M059J (cell line): ENCODE data around the genes ARHGAP21 and ACBD5.

- RAMPAGE, long total RNA = no peak
Measured at GRCh38 chr10:24585292-24585772, 138.4 kb downstream of the ARHGAP21 start.

DNA sequence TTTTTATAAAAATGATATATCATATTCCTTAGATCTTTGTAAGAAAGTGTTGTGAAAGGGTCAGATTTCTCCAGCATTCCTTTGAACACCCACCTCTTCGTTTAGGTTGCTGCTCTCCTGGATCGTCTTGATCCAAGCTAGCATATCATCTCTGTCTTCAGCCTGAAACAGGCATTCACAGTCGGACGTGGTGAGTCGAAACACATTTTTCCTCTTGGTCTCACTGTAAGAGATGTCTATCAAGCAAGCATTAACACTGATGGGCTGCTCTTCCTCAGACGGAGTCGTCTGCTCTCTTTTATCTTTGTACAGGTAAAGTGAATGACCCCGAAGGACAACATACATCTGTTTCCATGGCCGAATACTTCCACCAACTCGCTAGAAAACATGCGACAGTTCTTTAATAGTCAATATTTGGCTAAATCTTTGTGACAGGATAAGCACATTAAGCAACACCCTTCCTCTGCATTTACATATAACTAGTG, 123.1 kb downstream of the ARHGAP21 start:
- RAMPAGE, long total RNA = no peak

GRCh38 chr10:24707568-24708549, 15.8 kb downstream of the ARHGAP21 start:
- RAMPAGE, long total RNA = no peak

DNA sequence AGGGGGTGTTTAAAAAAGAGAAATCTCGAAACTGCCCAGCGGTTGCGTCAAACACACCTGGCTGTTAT, 1.4 kb downstream of the ARHGAP21 start:
- RAMPAGE, long total RNA = no peak

DNA sequence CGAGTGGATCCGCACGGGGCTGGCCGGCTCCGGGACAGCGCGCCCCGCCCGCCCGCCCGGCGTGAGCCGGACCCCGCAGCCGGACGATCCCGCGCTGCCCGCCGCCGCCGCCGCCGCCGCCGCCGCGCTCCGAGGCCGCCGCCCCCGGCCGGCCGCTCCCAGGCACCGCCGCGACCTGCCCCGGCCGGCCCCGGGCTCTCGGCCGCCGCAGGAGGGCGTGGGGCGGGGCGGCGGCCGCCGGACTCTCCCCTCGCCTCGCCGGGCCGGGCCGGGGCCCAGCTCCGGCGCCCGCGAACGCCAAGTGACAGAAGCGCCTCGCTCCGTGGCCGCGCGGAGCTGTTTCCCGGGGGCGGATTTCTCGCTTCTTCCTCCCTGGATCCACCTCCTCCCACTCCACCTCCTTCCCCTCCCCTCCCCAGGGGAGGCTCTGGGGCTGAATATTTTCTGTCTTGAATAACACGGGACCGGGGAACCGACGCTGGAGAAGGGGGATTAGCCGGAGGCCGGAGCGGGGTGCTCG, at the start of gene ARHGAP21:
ARHGAP21 (minus strand) TSS at position 312 of the 520 bp plus-strand sequence.
- RAMPAGE, long total RNA = no peak

GRCh38 chr10:25492821-25493722, 318.3 kb downstream of the GPR158 start:
- RAMPAGE, long total RNA = no peak

GRCh38 chr10:26443980-26444320, 5.8 kb downstream of the APBB1IP start:
- RAMPAGE, long total RNA = no peak

GRCh38 chr10:26468720-26469089, 30.6 kb downstream of the APBB1IP start:
- RAMPAGE, long total RNA = no peak

DNA sequence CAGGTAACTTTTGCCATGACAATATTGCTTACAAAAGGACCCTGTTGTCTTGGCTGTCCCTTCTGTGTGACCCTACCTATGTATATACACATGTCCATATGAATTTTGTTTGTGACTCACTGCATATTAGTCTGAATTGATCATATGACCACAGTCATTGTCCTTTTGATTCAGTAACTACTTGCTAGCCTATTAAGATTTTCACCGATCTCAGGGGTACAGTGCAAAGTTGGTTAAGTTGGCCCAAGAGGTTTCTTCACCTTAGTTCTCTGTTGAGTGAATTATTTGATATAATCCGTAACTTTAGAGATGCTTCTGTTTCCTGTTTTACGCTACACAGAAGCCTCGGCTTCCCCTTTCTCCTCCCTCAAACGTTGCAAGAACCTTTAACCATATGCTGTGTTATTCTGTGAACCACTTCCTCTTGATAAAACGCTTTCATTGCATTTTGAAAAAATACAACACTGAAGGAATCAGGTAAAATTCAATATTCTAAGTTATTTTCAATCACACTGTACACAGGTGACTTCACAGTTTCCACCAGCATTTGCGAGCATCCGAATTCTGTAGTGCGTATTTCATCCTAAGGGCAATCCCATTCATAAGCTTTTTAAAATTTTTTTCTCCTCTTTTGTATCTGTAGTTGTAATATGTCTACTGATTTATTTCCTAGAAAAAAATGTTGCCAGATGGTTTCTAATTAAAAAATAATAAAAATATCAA, 44.0 kb downstream of the APBB1IP start:
- RAMPAGE, long total RNA = no peak

- RAMPAGE, long total RNA = no peak
Measured at GRCh38 chr10:26486203-26486649, 48.1 kb downstream of the APBB1IP start.

GRCh38 chr10:26682719-26683490, 14.6 kb upstream of the PDSS1 start:
- RAMPAGE, long total RNA = no peak

DNA sequence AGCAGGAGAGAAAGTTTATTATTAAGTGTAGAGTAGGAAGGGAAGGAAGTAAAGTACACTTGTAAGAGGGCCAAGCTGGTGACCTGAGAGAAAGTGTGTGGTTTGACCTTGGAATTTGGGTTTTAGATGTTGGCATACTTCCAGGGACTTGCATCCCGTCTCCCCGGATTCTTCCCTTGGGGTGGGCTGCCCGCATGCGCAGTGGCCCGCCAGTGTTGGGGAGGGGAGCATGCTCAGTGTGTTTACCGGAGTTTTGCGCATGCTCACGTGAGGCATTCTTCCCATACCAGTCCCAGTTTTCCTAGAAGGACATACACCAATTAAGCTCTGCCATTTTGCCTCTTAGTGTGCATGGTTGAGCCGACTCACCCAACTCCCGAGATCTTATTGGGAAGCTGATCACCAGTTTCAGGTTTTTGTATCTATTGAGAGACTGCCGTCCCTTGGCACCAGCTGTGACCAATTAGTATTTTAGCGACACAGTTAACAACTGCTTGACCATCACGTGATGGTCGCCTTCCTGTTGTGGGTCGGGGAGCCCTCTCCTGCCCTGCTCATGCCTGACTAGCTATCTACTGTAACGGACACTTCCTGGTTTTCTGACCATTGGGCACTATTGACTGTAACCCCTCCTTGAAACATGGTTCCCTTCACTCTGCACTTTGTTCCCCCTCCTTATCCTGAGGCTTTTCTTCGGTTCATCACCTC, 9.6 kb downstream of the PDSS1 start:
- RAMPAGE, long total RNA = no peak

- RAMPAGE, long total RNA = no peak
Measured at GRCh38 chr10:26714604-26715267, 17.2 kb downstream of the PDSS1 start.

- RAMPAGE, long total RNA = no peak
Measured at GRCh38 chr10:26944223-26944864, 83.6 kb upstream of the ABI1 start.

DNA sequence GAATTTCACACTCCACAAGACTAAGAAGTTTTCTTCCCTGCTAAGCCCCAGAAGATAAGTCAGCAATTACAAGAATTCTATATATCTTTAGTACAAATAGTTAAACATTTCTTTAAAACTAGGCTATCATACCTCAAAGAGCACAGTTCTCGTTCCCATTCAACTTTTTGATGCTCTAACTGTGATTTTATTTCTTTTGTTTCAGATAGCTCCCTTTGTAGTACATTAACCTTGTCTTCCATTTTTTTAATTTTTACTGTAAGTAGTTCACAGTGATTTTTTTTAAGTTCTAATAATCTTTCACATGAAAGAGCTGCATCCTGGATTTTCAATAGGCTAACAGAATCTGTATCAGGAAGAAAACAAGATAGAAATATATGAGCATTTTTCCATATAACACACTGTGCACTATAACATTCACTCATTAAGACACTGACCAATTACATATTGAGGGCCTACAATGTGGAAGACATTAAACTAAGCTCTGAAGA, 60.4 kb downstream of the ANKRD26 start:
- RAMPAGE, long total RNA = no peak

- RAMPAGE, long total RNA = no peak
Measured at GRCh38 chr10:27125221-27125703, 25.0 kb upstream of the ANKRD26 start.

GRCh38 chr10:27240153-27240967, at the start of gene ACBD5:
Gene ACBD5 (minus strand): TSS chr10:27240797.
- RAMPAGE, long total RNA = no peak

DNA sequence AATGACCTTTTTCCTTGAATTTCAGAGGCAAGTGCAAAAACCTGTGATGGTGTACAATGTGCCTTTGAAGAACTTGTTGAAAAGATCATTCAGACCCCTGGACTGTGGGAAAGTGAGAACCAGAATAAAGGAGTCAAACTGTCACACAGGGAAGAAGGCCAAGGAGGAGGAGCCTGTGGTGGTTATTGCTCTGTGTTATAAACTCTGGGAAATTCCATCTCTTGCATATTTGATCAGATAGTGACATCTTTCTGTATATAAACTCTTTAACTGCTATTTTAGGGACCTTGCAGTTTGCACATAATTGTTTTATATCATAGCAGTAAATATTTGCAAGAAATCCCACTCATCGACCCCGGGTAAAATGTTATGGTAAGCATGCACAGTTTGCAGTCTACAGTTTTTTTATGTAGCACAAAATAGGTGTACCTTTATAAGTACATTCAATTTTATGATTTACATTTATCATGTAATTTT, 33.8 kb downstream of the RAB18 start:
- RAMPAGE, long total RNA = no peak

- RAMPAGE, long total RNA = no peak
Measured at GRCh38 chr10:27746563-27746893, 909 bp upstream of the MKX start.

- RAMPAGE, long total RNA = no peak
Measured at GRCh38 chr10:28281983-28282446, 20.8 kb downstream of the MPP7 start.